ENCODE data around the gene ACTL8.

DNA sequence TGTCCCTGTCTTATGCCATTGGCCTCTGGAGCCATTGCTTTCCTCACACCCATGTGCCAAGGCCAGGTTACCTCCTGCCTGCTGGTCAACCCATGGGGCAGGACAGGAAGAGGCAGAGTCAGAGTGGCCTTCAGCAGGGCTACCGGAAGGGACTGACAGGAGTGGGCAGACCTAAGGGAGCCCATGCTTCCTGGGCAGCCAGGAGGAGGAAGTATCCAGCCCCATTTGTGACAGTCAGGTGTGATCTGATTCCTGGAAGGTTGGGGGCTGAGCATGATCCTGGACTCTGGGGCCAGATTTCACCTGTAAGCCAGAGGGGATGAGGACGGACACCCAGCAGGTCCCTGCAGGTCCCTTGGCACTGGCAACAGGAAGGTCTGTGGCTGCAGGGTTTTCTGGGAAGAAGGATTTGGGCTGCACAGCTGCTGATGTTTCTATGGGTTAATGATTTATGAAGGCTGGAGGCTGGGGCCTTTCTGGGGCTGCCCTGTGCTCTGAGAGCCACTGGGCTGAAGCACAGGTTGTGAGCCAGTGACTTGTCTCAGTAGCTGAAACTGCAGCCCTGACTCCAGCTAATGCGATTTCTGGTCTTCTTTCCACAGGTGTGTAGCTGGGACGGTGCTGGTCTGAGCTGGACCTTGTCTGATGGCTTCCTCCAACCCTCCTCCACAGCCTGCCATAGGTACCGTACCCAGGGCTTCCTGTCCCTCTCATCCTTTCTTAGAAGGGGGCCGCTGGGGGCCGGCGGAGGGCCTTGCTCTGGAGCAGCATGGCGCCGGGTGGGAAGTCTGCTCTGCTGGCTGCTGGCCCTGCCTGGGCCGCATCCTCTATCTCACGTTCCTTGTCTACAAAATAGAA, 40.7 kb downstream of the ARHGEF10L start:
- RAMPAGE, long total RNA = no peak
- RRBS = no CpG with 5 or more reads among the region's 12 CpGs

- RAMPAGE, long total RNA = no peak
- RRBS = no CpG with 5 or more reads among the region's 8 CpGs
Observed at GRCh38 chr1:17609377-17609931, 70.0 kb downstream of the ARHGEF10L start.

DNA sequence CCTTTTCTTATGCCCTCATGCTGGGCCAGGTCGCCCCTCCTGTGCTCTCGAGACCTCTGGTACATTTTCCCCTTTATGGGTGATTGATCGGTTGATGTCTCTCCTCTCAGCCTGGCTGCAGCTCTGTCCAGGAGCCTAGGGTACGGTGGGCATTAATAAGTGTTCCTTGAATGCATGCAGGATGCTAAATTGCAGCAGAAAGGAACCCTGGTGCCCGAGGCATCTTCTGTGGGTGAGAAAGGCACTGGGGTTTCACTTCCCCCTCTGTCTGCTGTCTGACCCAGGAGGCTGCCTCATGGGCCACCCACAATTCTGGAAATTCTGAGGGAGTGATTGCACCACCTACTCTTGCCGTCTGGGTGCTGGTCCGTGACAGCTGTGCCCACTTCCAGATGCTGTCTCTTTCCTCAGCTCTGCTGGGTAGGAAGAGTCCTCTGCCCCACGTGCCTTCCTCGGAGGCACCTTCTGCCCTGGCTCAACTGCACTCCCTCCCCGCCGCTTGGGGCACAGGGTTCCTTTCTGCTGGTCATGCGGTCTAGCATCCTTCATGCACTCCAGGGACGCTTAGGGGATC, 96.2 kb downstream of the ARHGEF10L start:
- RAMPAGE, long total RNA = no peak
- RRBS = no CpG with 5 or more reads among the region's 13 CpGs

DNA sequence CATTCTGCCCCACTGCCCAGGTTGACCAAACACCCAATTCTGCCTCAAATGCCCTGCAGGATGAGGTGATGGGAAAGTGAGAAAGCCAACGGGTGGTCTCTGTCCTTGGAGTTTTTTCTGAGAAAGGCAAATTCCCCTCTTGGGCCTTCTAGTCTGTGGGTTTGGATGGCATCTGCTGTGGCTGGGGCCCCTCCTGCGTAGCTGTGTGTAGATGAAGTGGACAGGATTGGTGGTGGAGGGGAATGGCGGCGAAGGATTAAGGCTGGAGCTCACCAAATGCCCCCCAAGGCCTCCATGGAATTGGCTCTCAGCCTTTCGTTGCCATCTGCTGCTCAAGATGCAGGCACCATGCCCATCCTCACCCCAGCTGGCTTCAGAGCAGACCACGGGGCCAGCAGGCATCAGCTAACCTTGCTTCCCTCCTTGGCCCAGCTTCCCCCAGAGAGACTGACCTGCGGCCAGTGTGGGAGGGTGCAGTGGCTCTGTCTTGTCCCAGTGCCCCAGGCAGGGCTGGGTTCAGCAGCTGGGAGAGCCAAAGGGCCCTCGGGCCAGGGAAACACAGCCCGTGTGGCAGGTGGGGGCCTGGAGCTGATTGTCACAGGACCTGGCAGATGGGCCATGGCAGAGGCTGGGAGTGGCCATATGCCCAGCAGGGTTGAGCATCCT, 66.9 kb upstream of the ACTL8 start:
- RAMPAGE, long total RNA = no peak
- RRBS = no CpG with 5 or more reads among the region's 9 CpGs

DNA sequence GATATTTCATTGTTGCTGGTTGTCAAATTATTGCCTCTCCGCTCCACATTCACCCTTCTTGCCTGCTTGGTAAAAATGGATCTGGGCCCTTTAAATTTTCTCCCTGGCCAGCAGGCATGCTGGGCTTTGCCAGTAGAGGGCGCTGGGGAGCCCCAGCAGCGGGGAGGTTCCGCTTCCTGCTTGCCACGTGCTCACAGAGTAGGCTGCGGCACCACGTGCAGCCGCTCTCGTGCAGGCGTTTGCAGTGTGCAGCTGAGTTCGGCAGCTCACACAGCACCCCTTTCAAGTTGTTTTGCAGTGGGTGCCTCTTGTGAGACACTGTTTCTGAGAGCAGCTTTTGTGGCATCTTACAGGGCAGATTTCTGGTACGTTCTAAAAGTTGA, at the start of gene ACTL8:
Gene ACTL8, plus strand, starts transcription at position 194 of the 383 bp plus-strand sequence.
- RAMPAGE, long total RNA = no peak
- RRBS = no CpG with 5 or more reads among the region's 12 CpGs

GRCh38 chr1:18119351-18119737, 11.7 kb downstream of the IGSF21 start:
- RAMPAGE, long total RNA = no peak
- RRBS = no CpG with 5 or more reads among the region's 3 CpGs

GRCh38 chr1:18607530-18607792, 23.2 kb upstream of the PAX7 start:
- RAMPAGE, long total RNA = no peak
- RRBS = no CpG with 5 or more reads among the region's 4 CpGs

GRCh38 chr1:18912932-18913708, 10.8 kb upstream of the ALDH4A1 start:
- RAMPAGE, long total RNA = no peak
- RRBS = 4% methylated on average over 5 of the region's 20 CpGs

DNA sequence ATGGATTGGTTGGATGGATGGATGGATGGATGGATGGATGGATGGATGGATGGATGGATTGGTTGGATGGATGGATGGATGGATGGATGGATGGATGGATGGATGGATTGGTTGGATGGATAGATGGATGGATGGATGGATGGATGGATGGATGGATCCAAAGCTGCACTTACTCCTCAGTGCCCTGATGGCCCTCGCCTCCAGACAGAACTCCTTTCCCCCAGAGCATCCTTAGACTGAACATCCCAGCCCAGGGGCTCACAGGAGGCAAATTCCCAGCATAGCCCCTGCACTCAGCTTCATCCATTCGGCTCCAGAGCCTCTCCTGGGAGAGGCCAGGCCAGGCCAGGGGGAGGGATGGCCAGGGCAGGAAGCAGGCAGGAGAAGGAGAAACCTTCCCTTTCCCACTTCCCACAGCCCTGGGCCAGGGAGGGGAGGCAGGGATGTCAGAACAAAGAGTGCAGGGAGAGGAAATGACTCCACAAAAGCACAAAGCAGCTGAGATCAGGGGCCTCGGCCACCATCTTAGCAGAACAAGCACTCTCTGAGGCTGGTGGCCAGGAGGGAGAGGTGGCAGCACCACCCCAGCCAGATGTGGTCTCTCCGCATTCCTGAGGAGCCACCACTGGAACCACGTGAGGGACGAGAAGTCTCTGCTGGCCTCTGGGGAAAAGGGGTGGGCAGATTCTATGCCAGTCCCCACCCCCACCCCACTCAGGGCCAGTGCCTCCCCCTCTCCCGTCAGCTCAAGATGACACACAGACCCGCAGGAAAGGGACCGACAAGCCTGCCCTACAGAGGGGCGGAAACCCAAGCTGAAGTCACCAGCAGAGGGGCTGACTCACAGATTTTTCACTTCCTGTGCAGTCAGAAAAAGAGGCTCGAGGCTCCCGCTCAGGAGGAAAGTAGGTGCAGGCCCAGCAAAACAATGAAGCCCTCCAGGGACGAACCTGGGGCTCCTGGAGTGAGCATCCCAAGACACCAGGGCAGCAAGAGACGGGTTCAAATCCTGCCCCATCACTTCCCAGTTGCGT, 24.0 kb upstream of the ALDH4A1 start:
- RAMPAGE, long total RNA = no peak
- RRBS = no CpG with 5 or more reads among the region's 15 CpGs

DNA sequence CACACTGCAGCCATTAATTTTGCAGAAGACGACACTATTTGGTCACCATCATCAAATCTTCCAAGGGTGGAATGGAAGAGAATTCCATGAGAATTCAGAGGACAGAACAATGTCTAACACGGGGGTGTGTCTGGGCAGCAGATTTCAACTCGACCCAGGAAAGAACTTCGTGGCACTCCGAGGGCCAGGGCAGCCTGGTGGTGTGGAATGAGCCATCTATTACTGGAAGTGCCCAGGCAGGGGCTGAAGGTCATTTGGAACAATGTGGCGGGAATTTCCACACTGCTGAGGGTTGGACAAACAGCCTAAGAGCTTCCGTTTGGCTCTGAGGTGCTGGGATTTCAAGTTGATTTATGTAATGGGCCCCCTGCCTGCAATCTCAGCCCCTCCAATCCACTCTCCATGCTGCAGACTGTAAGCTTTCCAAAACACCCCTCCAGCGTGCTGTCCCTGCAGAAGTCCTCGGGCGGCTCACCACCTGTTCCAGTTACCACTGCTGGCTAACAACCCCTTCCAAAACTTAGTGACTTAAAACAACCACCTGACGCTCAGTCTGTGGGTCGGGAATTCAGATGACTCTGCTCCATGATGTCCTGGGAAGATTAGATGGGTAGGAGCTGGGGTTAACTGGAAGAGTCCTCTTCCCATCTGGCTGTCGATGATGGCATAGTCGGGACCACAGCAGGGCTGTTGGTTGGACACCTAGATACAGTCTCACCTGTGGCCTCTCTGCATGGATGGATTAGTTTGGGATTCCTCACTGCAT, 89.5 kb upstream of the IFFO2 start:
- RAMPAGE, long total RNA = no peak
- RRBS = no CpG with 5 or more reads among the region's 14 CpGs

GRCh38 chr1:19079250-19080474, 123.2 kb upstream of the IFFO2 start:
- RAMPAGE, long total RNA = no peak
- RRBS = no CpG with 5 or more reads among the region's 20 CpGs

GRCh38 chr1:19100239-19100753, 109.8 kb downstream of the UBR4 start:
- RAMPAGE, long total RNA = no peak
- RRBS = no CpG with 5 or more reads among the region's 6 CpGs

GRCh38 chr1:19163922-19164667, 46.0 kb downstream of the UBR4 start:
- RAMPAGE, long total RNA = no peak
- RRBS = no CpG with 5 or more reads among the region's 1 CpG

DNA sequence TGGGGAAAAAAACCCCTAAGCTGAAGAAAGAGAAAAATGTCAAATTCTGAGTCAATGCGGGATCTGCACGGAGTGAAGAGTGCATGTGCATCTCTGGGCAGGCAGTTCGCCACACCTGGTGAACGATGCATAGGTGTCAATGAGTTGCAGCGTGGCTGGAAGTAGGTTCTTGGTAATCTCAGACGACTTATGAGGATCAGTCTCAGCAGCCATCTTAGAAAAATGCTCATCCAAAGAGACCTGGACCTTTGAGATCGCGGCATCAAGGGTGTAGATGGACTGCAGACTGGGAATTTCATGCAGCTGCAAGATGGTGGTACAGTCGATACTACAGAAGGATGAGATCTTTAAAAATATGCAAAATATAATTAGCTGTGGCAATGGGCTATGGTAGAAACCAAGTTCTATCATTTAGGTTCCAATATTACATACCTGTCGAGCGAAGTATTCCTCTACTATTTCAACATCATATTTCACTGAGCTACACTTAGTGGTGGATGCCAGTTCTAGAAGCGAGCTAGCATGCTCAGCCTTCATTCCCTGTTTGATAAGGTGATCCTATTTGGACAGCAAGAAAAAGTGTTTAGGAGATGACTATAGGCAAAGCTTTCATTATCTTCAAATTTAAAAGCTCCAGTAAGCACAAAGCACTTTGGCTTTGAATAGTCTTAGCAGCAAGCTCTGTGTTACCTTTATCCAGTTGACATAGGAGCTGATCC, 37.2 kb downstream of the UBR4 start:
- RAMPAGE, long total RNA = no peak
- RRBS = no CpG with 5 or more reads among the region's 12 CpGs

DNA sequence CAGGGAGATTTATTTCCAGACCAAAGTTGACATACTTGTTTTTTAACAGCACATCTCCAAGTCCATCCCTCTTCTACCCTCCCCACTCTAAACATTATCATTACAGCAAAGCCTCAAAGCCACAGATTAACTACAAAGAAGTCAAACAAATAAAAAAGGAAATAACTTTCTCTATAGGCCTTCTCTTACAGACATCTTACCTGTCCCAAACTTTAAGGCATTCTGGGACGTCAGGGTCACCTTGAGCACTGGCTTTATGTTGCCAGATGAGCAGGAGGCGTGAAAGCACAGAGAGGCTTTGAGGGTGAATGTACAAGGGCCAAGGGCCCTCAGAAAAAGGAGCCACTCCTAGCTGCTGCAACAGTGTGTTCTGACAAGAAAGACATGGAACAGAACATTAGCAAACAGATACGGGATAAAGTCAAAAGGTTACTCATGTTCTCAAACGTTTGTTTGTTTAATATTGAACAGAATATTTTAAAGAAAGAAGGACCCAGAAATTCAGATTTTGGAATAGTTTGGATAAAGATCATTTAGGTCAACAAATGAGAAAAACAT, 31.1 kb downstream of the UBR4 start:
- RAMPAGE, long total RNA = no peak
- RRBS = no CpG with 5 or more reads among the region's 4 CpGs

DNA sequence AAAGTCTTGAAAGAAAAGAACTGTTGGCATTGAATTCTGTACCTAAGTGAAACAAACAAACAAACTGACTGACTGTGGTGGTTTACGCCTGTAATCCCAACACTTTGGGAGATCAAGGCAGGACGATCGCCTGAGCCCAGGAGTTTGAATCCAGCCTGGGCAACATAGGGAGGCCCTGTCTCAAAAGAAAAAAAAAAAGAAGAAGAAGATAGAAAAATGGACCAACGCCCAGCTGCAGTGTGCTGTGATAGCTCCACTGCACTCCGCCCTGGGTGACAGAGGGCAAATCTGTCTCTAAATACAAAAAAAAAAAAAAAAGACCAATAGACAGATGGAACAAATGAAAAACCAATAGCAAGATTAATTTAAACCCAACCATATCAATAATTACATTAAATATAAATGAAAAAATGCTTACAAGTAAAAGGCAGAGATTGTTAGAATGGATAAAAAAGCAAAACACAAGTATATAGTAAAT, 13.9 kb downstream of the AKR7A3 start:
- RAMPAGE, long total RNA = no peak
- RRBS = no CpG with 5 or more reads among the region's 5 CpGs

DNA sequence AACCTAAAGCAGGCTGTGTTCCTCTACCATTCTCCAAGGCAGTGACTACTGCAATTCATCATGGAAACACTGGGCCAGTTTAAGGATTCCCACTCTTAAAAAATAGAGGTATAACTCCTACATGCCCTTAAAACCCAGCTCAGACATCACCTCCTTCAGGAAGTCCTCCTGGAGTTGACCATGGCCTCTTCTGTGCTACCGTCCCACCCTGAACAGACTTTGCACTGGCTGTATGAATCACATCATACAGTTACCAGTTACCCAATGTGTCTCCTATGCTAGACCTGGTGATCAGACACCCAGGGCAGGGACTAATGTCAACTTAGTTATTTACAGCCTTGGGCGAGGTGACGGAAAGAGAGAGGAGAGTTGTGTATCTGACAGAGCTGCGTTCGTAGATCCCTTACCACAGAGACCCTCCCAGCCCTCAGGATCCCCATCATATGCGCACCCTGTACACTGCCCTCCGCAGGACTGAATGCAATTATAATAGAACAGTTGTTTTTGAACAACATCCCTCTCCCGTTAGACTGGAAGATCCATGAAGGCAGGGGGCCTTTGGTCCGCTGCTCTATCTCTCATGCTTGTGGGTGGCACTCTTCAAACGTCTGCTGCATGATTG, 72.7 kb downstream of the SLC66A1 start:
- RAMPAGE, long total RNA = no peak
- RRBS = no CpG with 5 or more reads among the region's 10 CpGs

- RAMPAGE, long total RNA = no peak
- RRBS = no CpG with 5 or more reads among the region's 4 CpGs
Observed at GRCh38 chr1:19414311-19415165, 70.8 kb downstream of the CAPZB start.

DNA sequence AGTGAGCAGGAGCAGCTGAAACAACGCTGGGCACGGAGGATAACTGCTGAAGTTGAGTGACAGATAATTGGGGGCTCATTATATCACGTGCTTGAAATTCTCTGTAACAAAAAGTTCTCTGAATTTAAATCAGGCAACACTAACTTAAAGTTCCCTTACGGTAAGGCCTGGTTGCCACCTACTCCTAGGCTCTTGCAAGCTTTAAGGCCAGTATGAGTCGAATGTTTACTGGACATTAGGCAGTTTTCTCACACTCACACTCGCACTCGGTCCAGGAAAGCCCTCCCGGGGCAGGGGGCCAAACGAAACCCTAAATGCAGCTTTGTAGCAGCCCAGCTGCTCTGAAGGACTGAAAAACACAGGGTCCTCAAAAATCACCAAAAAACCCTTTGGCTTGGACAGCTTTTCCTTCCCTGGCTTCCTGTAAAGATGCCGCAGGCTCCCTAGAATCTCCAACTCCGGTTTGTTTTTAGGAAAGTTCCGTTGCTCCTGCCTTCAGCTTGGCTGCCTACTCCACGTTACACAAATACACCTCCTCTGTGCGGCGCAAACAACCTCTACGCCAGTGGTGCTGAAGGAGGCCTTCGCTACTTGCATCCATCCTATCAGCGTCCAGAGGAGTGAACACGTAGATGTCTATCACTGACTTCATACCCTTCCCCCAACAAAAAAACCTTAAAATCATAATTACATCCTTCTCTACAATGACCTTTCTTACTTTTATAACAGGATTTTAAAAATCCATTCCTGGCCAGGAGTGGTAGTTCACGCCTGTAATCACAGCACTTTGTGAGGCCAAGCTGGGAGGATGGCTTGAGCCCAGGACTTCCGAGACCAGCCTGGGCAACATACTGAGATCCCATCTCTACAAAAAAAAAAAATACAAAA, 42.7 kb downstream of the CAPZB start:
- RAMPAGE, long total RNA = no peak
- RRBS = no CpG with 5 or more reads among the region's 21 CpGs

- RAMPAGE, long total RNA = no peak
- RRBS = no CpG with 5 or more reads among the region's 18 CpGs
Observed at GRCh38 chr1:19447677-19448374, 37.5 kb downstream of the CAPZB start.

Data from kidney epithelial cell (primary cell).